Mononuclear cell (primary cell): Measurements from ENCODE around the gene FBXO2.

- RRBS: no CpG with 5 or more reads among the region's 11 CpGs
Measured at GRCh38 chr1:10969319-10969825, 12.5 kb downstream of the C1orf127 start.

GRCh38 chr1:11026509-11027127, 14.2 kb downstream of the TARDBP start:
- RRBS: no CpG with 5 or more reads among the region's 7 CpGs

GRCh38 chr1:11027832-11028671, 15.6 kb downstream of the TARDBP start:
- RRBS: no CpG with 5 or more reads among the region's 6 CpGs

DNA sequence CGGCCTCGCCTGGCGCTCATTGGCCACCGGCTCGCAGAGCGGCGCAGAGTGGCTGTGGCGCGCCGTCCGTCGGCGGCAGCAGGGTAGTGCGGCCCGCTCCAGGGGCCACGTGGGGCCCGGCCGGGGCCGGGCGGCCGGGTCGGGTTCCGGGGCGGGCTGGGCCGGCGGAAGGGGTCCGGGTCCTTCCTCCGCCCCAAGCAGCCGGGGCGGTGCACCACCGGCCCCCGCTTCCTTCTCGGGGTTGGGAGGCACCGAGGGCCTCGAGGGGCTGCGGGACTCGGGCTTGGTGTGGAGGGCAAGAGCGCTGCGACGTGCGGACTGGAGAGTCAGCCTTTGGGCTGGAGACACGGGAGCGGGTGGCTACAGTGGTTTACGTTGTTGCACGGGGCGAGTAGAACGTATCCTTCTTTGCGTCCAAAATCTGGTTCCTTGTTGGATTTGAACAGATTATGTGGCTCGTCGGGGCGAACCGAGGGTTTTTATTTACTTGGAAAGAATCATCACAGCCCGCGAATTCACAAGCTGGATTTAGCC, 355 bp upstream of the SRM start:
- RRBS: 2% methylated on average over 13 of the region's 54 CpGs

GRCh38 chr1:11280863-11281526, 8.0 kb downstream of the UBIAD1 start:
- RRBS: no CpG with 5 or more reads among the region's 3 CpGs

DNA sequence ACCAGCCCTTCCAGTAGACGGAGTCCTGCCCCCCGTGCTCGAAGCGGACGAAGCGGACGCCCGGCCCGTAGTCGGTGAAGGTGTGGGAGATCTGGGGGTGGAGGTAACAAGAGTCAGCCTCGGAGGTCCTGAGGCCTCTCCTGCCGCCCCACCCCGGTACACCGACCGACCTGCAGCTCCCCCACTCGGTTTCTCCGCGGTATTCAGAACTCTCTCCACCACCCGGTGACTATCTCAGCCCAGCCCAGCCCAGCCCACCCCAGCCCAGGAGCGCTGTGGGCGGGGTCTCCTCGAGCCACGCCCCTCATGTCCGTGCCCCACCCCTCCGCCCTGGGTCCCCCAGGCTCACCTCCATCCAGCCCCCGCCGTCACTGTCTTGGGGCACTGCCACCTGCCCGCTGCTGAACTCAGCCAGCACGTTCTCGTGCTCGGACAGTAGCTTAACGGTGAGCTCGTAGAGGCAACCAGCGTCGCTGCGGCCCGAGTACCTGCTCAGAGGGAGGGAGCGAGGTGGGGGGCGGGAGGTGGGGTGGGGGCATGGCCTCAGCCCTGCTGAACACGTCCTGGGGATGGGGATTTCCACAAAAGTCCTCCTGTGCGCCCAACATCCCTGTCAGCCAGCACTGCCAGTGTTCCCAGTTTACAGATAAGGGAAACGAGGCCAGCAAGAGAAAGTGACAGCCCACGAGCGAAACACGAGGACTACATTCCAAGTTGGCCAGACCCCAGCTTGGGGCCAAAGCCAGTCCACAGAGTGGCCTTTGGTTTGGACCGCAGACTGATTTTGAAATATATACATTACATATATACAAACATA, 5.3 kb downstream of the FBXO2 start:
- RRBS: 34% methylated on average over 19 of the region's 46 CpGs

DNA sequence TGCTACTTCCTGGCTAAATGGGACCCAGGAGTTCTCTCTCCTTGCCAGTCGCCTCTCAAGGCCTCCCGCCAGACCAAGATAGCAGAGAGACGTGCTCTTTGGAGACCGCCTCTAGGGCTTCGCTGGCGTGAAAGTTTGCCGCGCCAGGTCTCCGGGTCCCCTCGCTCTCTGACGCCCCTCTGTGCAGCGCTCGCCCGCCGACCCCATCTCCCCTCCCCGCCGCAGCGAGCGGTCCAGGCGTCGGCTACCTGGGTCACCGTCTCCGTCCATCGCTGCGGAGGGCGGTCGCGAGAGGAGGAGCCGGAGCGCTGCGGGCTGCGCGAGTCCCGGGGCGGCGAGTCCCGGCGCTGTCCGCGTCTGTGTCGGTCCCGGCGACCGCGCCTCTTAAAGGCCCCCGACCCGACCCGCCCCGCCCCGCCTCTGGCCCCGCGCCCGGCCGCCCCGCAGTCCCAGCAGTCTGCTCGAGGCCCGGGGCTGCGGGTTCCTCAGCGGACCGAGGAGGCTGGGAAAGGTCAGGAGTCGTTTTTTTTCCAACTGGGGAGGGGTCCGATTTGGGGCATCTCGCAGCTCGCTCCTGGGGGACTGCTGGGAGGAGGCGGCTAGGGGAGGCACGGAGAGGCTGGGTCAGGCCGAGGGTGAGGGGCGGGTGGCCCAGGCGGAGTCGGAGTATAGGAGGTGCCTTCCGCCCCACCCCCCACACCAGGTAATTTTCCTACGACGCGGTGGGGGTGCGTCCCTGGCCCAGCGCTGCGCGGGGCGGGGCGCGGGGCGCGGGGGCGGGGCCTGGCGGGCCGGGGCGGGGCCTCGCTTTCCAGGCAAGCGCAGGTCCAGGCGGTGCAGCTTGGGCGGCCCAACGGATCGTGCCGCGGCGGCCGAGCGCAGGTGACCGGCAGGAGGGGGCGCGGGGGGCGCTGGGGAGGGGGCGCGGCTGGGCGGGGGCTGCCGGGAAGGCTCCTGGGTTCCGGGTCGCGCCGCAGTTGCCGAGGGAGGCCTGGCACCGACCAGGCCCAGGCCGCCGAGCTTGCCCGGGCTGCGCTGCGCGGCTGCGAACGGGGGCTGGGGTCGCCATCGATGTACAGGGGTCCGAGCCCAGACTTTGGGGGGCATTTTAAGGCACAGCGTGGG, at the start of gene FBXO2:
Gene FBXO2 (minus strand): TSS at position 359 of the 1,125 bp plus-strand sequence.
- RRBS: 3% methylated on average over 47 of the region's 124 CpGs

- RRBS: no CpG with 5 or more reads among the region's 24 CpGs
Measured at GRCh38 chr1:11731656-11732436, 4.1 kb upstream of the AGTRAP start.

- RRBS: no CpG with 5 or more reads among the region's 8 CpGs
Measured at GRCh38 chr1:11746840-11747039, 10.8 kb downstream of the AGTRAP start.

DNA sequence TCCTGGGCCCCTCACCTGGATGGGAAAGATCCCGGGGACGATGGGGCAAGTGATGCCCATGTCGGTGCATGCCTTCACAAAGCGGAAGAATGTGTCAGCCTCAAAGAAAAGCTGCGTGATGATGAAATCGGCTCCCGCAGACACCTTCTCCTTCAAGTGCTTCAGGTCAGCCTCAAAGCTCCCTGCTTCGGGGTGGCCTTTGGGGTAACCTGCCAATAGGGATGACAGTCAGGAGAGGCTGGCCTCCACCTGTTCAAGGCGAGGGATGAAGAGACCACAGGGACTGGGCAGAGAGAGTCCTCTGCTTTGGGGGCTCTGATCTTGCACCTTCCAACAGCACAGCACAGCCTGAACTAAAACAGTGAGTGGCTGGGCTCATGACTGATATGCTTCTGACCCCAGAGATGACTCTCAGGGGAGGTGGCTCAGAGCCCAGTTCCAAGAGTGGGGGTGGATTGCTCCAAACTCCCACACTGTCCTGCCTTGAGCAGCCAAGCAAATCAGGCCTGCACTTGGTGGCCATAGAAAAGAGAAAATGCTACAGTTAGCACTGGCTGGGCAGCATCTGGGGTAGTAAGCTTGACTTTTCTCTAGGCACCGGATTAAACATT, 9.5 kb downstream of the MTHFR start:
- RRBS: no CpG with 5 or more reads among the region's 10 CpGs

DNA sequence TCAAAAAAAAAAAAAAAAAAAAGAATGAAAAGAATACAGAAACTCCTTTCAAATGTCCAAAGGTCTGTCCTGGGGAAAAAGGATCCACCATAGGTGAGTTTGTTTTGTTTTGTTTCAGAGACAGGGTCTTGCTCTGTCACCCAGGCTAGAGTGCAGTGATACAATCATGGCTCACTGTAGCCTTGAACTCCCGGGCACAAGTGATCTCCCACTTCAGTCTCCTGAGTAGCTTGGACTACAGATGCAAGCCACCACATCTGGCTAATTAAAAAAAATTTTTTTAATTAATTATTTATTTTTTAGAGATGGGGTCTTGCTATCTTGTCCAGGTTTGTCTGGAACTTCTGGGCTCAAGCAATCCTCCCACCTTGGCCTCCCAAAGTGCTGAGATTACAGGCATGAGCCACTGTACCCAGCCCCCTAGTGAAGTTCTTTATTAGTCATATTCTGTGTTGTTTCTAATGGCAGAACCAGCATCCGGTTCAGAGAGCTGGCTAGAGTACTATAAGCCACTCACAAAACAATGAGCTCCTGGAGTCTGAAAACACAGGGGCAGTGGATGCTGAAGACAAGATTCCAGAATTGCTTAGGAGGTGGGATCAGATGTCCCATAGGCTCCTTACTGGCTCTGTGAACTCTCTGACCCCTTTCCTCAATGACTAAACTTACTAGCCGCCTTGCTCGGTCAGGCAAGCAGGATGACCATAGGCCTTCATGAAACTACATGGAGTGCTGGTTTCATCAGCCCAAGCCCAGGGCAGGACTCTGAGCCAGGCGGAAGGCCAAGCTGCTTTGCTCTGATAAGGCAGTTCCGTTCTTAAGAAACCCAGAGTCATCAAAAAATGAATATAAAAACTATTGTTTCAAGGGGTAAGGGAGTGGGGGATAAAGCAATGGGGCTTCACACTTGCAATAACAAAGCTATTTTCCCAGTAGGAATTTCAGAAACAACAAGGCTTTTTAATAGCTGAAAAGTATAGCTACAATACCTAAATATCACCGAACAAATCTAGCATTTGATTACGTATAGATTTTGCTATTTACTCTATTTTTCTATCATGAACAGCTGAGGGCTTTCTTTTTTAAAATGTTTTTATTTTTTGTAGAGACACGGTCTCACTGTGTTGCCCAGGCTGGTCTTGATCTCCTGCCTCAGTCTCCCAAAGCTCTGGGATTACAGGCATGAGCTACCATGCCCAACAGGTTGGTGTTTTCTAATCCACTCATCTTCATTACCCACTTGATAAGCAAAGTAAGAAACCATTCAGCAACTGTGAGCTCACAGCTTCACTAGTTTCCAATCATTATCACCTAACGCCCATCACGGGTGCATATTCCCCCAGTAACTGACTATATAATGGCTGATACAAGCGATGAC, 8.1 kb downstream of the MTHFR start:
- RRBS: no CpG with 5 or more reads among the region's 12 CpGs

GRCh38 chr1:11845265-11845700, 2.3 kb downstream of the NPPA start:
- RRBS: no CpG with 5 or more reads among the region's 4 CpGs

GRCh38 chr1:11880784-11881592, 22.2 kb upstream of the NPPB start:
- RRBS: no CpG with 5 or more reads among the region's 10 CpGs

DNA sequence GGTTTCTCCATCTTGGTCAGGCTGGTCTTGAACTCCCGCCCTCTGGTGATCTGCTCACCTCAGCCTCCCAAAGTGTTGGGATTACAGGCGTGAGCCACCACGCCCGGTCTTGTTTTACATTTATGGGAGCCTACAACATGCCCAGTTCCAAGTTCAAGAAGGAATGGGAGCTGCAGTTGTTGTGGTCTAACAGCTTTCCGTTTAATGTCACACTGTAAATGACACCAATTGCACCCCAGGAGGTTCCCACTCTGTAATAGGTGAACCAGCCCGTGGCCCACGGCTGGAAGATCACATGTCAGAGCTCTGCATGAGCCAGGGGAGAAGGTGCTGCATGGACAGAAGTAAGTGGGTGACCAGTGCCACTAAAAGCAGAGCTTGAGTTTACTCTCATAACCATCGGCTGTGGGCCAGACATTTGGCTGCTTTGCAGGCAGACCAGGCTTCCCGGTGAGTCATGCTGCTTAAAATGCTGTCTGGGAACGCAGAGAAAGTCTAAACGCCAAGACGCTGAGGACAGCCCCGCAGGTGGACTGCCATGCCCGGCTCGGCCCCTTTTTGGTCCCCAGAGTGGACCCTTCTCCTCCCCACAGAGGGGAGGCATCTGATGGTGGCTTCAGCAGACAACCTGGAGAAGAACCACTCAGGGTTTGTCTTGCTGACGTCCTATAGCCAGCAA, 7.5 kb downstream of the KIAA2013 start:
- RRBS: 97% methylated on average over 3 of the region's 16 CpGs

- RRBS: 1% methylated on average over 6 of the region's 25 CpGs
Measured at GRCh38 chr1:11980547-11981001, 330 bp downstream of the MFN2 start.

- RRBS: no CpG with 5 or more reads among the region's 17 CpGs
Measured at GRCh38 chr1:12001134-12001979, 17.9 kb upstream of the MIIP start.

DNA sequence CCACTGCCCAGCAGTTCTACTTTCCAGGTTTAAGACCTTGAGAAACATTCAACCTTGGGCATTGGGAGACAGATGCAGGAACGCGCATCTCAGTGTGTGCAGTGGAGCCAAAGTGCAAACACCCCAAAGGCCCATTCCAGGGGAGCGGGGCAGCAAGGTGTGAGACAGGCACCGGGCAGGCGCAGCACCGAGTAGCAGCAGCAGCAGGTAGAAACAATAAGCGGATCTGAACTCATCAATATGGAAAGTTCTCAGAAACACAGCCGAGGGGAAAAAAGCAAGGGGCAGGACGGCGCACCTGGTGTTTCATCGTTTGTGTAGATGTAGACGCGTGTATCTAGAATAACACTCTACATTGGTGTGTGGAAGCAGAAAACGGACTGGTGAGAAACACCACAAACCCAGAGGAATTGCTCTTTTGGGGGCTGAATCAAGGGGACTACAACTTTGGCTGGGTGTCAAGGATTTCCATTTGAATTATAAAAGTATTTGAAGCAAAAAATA, 8.1 kb upstream of the TNFRSF1B start:
- RRBS: no CpG with 5 or more reads among the region's 14 CpGs

DNA sequence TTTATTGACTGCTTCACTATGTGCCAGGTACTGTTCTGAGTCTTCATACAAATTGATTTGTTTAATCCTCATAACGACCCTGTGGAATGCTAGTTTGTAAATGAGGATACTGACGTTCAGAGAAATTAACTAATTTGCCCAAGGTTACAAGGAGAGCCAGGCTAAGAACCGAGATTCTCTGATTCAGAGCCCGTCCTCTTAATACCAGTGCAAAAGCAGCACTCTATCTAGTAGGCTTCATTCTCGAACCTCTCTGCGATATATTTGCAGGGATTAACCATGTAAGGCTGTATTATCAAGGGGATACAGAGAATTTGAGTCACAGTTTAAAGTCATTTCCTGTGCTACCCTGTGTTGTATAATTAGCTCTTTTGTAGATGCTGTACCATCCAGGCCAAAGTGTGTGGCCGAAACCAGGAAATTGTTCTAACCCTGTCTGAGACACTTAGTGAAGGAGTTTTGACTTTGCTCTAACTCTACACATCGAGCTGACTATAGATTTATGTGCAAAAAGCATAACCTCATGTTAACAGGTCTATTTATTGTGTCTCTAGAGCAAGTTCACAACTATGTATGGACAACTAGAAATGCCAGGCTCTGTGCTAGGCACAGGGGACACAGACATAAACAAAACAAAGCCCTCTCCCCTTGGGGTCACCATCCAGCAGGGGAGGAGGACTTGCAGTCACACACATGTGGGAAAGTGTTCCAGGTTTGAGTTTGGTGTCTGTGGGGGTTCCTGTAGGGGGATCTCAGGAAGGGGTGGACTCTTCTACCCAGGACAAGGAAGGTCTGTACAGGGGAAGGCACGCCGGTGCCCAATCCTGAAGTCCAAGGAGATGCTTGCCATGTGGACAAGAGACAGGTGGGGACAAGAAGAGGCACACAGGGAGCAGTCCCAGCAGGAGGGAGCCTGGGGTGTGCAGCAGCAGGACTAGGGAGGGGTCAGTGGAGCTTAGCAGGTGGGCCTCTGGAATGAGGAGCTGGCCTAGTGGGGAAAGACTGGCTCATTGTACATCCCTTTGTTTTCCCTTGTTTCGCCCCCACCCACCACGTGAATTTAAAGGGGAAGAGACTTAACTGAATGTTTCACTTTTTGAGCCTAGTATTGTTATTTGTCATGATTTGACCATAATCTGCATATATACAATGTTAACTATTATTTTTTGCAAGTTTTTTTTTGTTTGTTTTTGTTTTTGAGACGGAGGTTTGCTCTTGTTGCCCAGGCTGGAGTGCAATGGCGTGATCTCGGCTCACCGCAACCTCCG, 182.1 kb downstream of the DHRS3 start:
- RRBS: no CpG with 5 or more reads among the region's 17 CpGs

GRCh38 chr1:12453273-12453965, 164.6 kb downstream of the DHRS3 start:
- RRBS: no CpG with 5 or more reads among the region's 9 CpGs

DNA sequence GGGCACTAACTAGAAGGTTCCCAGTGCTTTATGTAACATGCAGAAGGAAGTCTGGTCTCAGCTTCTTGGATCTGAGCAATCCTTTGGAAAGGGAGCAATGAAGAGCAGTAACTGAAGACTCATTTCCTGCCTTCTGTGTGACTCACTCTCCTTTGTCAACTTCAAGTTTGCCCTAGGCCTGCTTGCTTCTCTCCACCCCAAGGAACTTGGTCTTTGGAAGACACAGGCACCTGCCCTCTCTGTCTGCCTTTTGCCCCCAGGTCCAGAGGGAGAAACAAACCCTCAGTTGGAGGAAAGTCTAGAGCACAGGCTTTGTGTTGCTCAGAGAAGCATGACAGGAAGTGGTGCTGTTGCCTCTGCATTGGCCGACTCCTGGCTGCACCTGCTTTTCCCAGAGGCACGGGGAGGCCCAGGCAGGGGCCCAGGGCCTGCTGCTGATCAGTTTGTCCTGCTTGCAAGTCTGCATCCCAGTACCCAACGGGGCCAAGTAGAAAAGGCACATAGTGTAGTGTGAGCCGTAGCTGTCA, 137.2 kb downstream of the DHRS3 start:
- RRBS: no CpG with 5 or more reads among the region's 4 CpGs